LNCaP clone FGC (cell line): ENCODE data around the gene PKLR.

DNA sequence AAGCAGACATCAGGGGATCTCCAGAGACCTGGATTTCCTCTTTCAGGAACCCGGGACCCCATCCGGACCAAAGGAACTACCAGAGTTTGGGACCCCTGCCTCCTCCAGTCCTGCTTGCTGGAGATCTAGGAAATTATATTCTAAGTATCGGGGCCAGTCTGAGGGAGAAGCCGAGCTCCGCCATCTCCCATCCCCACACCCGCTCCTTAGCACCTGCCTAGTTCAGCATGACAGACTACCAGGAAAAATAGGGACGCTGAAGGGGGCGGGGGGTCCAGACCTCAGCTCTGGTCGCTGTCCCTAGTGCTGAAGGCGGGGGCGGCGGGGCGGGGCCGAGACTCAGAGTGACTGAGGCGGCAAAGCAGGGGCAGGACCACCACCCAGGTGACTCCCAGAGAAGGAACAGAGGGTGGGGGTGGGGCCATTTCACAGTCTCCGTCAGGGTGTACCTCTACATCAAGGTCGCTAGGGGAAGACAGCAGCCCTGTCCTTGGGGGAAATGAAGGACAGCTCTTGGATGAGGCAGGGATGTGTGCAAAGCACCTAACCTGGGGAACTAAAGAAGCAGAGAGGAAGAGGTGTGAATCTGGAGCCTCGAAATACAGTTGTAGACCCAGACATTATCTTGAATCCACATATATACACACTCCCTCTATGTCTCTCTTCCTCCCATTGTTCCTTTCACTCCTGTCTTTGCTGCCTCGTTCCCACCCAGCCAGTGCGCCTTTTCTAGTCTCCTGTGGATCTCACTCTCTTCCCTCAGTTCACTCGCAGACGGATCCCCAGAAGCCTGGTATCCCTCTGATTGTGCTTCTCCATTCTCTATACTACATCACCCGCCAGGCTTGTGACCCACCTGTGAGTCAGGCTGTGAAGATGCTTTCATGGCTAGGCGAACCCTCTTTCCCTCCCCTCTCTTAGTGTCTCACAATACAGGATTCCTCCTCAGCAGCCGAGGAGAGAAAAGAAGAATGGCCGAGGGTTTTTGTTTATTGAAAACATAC, 1.1 kb downstream of the HCN3 start:
- RRBS, 2 experiments: 10 to 19% methylated on average over 1 of the region's 26 CpGs

- RRBS, 2 experiments: no CpG with 5 or more reads among the region's 5 CpGs
Measured at GRCh38 chr1:155301262-155301722, at the start of gene PKLR. Gene PKLR, minus strand, starts transcription at chr1:155301438.

DNA sequence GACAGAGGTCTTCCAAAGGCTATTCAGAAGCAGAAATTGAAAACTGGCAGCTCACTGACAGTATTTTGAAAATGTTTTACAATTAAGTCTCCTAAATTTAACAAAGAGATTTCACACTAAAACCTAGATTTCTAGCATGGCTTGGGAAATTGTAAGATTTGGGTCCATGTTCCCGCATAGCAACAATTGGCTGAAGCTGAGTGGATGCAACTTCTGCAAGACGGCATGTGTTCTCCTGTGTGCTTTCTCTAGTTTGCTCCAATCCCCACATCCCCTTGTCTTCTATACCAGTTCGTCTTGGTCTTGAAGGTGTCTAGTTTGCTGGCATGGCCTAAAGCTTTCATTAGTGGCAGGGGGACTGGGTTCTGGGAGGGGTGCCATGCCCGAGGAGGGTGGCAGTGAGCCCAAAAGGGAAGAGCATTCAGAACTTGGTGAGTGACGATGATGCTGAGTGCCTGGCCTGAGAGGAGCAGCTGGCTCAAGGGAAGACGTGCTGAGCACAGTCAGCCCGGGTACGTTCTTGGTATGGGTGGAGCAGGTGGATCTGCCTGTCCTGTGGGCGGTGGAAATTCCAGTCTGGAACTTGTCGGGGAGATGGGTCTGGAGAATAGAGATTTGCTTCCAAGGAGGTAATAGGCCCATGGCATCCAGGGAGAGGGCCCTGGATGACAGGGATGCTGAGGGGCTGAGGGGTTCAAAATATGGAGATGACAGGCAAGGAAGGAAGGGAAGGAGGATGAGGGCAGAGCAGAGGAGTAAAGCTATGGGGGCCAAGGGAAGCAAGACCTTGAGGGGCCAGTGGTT, 4.5 kb downstream of the FDPS start:
- RRBS, 2 experiments: no CpG with 5 or more reads among the region's 10 CpGs

DNA sequence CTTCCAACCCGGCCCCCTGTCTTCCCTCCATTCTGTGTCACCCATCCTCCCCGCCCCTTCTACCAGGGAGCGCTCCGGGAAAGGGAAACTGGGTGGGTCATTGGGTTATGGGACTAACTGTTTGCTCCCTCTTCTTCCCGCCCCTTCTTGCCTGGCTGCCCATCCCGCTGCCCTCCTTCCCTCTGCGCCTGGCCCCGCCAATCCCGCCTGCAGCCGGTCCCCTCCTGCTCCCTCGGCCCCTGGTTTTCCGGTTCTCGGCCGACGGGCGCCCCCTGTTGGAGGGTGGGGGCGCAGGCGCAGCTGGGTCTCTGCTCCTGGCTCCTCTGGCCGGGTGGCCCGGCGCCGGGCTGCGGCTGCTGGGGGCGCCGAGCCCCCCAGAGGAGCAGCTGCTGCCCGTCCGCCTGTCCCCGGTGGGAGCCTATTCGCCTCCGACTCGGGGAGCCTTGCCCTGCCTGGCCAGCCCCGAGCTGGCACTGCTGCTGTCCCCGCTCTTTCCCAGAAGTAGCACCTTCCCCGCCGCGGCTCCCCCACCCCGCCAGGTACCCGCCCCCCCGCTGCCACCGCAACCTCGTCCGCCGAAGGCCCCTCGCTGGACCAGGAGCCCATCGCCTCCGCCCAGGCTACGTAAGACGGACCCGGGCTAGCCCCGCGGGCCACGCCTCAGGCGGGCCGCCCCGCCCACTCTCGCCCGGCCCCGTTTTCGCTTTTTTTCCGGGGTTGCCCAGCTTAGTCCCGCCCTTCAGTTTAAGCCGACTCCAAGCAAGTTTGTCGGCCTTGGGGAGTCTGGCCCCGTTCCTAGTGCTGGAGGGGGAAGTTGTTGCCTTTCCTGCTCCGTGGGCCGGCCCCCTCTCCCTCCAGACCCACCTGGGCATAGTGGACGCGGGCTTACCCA, 2.7 kb downstream of the RUSC1 start:
- RRBS, 2 experiments: 2% methylated on average over 27 of the region's 68 CpGs

DNA sequence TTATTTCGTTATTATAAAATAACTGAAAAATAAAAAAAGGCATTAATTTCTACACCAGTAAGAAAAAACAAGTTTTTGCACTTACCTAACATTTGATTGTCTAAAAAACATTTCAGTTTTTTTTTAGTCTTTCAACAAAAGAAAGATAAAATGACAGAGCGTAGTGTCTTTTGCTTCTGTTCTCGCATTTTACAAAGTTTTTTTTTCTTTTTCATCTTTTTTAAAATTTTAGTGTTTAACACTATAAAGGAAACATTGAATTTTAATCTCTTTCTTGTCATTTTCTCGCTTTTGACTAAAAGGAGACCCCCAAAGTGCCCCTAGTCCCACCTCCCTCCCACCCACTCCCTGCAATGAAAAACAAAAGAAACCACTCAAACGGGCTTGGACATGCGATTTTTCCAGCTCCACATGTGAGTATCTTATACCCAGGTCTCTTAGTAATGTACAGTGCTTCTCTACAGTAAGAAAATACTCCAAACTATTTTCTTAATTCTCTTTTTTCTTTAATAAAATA, 14.9 kb downstream of the RUSC1 start:
- RRBS, 2 experiments: no CpG with 5 or more reads among the region's 6 CpGs

GRCh38 chr1:155433036-155433494, 112.4 kb downstream of the RUSC1 start:
- RRBS, 2 experiments: no CpG with 5 or more reads among the region's 14 CpGs

GRCh38 chr1:155527494-155528077, 35.0 kb downstream of the ASH1L start:
- RRBS, 2 experiments: no CpG with 5 or more reads among the region's 8 CpGs

DNA sequence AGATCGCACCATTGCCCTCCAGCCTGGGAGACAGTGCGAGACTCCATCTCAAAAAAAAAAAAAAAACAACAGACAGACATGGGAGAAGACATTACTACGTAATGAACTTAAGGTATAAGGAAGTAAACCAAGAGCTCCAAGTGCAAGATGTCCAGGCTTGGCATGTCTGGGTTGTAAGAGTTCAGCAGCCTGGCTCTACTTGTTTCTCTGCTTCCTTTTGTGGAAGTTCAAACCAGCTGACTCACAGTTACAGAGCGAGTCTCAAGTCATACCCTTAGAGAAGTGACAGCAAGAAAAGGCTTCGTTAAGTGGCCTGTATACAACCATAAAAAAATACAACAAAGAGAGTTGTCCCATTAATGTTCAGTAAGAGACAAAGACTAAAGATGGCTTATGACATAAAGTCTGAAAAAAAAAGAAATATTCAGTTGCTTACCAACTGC, 1.3 kb downstream of the RIT1 start:
- RRBS, 2 experiments: no CpG with 5 or more reads among the region's 5 CpGs

GRCh38 chr1:155934878-155935533, 793 bp upstream of the KHDC4 start:
- RRBS, 2 experiments: no CpG with 5 or more reads among the region's 24 CpGs

DNA sequence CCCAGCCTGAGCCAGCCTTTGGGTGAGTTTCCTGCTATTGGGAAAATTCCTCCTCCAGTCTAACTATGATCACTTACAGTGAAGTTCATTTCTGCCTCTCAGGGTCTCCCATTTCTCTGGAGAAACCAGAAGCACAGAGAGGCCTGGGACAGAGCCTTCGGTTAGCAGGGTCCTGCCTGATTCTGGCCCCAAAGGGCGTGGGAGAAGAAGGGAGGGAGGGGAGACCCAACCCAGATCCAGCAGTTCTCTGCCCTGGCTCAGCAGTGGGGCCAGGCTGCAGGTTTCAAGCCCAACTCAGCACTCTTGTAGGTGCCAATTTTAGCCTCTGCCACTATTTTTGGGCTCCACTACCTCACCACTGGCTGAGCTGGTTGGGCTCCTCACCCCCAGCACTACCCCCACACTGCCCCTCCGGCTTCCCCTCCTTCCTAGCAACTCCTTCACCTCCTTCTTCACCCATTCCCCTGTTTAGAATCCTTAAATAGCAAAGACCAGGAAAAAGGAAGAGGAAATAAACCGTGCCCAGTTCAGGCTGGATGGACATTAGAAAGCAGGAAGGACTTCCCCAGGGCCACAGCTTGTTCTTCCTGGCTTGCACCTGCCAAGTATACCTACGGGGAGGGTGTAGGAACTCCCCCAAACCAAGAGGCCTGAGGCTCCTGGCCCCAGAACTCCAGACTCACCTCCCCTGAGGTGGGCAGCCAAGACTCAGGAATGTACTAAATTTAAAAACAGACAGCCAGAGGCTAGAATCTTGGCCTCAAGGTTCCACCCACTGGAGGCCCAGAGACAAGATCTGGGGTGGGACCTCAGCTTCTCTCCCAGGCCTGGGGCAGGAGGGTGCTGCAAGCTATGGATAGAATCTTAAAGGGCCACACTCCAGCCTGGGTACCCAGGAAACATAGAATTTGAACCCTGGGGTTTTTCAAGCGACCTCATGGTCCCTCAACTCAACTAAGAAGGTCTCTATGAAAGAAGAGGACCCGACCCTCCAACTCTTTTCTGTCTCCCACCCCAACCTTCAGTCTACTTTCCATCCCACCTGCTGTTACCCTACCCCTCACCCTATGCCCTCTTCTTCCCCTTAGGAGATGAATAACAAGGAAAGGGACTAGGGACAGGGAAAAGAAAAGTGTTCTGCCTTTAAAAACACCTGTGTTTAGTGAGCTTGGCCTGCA, 1.5 kb upstream of the ARHGEF2 start:
- RRBS, 2 experiments: no CpG with 5 or more reads among the region's 7 CpGs

DNA sequence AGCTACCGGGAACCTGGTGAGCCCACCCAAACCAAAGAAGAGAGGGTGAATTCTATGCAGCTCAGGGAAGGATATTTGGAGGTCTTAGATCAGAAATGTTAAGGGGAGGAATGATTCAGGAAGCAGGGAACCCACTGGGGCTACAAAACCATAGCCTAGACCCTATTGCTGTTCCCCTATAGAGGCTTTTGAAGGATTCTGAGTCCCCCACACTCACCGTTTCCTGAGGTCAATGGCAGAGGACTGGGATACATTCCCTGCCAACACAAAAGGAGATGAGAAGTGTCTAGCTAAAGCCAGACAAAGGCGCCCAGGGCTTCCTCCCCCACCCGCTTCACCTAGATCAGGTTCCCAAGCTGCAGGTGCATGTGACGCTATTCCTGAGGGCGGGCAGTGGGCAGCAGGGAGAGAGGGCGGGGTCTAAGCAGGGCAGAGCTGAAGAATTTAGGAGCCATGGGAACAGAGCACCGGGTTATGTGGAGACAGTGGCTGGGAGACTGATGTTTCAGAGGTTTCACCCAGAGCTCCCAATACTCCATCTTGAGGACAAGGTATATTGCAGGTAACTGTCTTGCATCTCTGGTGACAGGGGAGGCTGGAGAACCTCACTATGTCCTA, 5.9 kb upstream of the ARHGEF2 start:
- RRBS, 2 experiments: no CpG with 5 or more reads among the region's 8 CpGs

DNA sequence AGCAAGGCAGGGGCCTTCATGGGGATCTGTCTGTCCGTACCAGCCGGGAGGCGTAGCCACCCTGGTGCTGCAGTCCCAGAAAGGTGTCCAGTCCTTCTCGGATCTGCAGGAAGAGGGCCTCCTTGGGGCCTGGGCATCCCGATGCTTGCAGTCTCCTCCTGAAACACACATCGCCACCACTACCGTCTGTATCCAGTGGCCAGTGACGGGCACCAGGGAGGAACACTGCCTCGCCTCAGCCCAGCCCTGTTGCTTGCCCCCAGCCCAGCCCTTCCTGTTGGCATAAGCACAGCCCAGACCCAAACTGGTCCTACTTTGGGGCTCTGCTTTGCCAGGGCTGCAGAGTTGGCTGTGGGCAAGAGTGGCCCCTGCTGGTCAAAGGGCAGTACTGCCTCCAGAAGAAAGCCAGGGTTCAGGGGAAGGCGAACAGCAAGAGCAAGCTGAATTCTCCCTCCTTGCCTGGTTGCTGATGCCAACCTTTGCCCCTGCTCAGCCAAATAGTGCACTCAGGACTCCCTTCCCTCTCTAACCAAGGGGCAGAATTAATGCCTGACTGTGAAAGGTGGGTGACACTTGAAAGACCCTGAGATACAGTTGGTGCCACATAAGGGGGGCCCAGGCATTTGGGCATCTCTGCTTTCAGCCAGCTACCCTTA, 11.0 kb upstream of the ARHGEF2 start:
- RRBS, 2 experiments: no CpG with 5 or more reads among the region's 10 CpGs

DNA sequence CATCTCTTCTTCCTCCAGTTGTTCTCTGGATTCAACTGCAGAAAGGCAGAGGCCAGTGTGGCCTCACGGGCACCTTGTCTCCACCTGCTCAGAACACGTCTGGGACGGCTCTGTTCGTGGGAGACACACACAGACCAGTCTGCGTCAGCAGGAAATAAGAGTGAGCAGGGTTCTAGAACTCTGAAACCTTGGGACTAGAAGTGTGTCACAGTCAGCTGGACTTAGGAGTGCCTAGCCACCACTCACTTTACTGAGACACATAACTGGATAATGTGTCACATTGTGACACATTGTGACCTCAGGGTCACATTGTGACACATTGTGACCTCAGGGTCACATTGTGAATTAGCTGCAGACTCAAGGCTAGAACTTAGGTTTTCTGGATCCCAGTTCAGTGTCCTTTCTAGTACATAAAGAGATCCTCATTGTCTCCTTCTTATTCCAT, 12.7 kb upstream of the ARHGEF2 start:
- RRBS, 2 experiments: no CpG with 5 or more reads among the region's 5 CpGs

DNA sequence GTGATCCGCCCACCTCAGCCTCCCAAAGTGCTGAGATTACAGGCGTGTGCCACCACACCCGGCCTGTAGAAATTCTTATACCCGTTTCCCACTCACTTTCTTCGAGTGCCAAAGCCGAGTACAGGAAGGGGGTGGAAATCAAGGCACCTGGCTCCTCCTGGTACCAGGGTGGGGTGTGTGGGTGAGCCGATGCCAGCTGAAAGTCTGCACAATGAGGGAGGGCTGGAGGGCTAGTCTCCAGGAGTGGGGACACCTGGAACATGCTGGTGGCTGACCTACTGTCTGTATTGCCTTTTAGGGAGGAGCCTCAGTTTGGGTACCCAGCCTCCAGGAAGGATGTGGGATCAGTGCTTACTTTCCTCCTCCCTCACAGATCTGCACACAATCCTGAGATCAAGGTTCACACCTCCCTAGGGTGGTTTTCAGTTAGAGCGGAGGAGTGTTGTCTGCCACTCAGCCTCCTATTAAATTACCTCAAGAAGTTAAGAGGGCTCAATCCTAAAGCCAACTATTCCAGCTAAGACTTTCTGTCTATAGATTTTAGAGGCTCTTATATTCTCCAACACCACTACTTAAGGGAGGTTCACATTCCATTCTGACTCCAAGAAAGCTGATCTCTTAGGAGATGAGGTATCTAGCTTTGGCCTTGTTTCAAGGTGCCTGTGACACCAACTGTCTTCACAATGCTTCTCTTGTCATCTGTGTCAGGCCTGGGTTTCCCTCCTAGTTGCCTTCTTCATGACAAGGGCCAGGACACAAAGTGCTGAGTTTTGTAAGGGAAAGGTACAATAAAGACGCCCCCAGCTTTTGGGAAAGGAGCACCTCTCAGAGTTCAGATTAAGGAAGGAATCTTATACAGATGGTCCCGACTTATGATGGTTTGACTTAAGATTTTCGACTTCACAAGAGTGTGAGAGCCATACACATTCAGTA, 15.8 kb downstream of the SSR2 start:
- RRBS, 2 experiments: no CpG with 5 or more reads among the region's 11 CpGs

DNA sequence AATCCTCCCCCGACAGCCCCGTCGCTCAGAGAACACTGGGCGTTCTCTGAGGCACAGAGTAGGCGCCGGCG, 601 bp downstream of the UBQLN4 start:
- RRBS, 2 experiments: no CpG with 5 or more reads among the region's 7 CpGs

GRCh38 chr1:156075182-156075560, 7.1 kb downstream of the MEX3A start:
- RRBS, 2 experiments: no CpG with 5 or more reads among the region's 3 CpGs

DNA sequence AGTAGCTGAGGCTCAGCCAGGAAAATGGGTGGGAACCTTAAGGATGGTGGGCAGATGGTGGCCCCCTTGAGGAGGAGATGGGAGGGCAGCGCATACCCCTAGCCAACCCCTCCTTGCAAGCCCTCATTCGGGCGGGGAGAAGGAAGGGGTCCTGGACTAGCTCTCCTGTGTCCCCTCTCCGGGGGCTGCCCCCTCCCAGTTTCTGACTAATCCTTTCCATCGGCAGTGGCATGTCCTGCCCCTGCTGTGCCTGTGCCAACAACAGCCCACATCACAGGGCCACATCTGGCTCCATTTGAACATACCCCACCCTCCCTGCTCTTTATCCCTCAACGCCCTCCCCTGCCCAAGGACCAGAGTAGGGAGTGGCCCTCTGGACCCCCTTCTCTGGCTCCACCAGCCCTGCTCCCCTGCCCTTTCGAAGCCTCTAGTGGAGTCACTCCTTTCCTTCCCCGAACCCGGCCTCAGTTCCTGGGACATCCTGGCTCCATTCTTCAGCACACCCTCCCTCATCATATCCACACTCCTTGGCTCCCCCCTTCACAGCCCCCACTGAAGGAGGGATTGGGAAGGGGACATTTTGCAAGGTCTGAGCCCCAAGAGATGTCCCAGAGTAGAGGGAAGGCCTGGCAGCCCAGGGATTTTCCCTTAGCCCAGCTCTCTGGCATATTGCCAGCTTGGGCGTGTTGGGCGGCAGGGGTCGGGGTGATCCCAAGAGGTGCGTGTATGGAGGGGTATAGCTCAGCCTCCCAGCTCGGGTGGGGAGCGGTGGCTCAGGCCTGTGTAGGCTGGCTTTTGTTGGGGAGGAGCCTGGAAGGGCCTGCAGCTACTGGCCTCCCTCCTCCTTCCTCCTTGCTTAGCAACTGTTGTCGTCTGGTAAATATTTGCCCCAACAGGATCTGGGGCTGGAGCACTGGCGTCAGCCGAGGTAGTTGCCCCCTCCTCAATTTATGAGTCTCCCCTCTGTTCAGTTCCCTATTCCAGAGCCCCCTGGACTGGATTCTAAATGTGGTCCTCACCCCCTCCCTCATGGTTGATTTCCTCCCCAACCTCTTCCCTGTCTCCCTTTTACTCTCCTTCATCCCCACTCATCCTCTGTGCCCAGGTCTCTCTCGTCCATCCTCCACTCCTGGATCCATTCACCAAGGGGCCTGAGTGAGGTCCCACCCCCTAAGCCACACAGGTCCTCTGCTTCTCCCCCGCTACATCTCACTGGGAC, 10.6 kb upstream of the LMNA start:
- RRBS, 2 experiments: no CpG with 5 or more reads among the region's 20 CpGs

DNA sequence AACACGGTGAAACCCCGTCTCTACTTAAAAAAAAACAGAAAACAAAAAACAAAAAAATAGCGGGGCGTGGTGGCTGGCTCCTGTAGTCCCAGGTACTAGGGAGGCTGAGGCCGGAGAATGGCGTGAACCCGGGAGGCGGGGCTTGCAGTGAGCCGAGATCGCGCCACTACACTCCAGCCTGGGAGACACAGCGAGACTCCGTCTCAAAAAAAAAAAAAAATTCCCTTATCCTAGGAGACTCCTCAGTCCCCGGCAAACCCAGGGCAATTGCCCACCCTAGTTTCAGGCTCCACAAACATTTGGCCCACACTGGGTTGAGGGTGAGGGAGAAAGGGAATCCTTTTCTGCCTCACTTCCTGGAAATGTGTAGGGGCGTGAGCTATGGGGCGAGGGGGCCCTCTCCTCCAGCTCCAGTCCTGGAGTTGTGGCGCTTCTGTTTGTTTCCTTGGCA, 8.6 kb upstream of the LMNA start:
- RRBS, 2 experiments: 89 to 90% methylated on average over 1 of the region's 17 CpGs

GRCh38 chr1:156113408-156114056, 979 bp upstream of the LMNA start:
- RRBS, 2 experiments: no CpG with 5 or more reads among the region's 5 CpGs

GRCh38 chr1:156115834-156116526, 1.5 kb downstream of the LMNA start:
- RRBS, 2 experiments: no CpG with 5 or more reads among the region's 12 CpGs